Peritoneum (tissue), 1 donor: ENCODE results near the genes MADCAM1, BSG, FGF22 and PALM.

GRCh38 chr19:295543-296159 lies 4.4 kb upstream of the PLPP2 start:
- PRO-cap: no peak

DNA sequence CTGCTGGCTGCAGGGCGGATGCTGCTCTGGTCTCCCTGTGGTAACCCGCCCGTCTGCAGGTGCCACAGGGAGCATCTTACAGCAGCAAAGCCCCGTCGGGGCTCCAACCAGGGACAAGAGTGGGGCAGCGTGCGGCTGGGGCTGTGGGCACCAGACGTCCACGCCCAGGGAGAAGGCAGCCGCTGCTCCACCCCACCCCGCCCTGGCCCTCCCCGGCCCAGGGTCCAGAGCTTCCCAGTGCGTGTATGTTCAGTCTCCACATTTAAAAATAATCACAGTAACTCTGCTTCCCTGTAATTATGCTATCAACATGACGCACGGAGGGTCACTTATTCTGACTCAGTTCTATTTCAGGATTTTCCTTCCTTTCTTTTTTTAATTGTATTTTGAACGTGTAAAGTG lies 16.4 kb upstream of the C2CD4C start:
- PRO-cap: no peak

DNA sequence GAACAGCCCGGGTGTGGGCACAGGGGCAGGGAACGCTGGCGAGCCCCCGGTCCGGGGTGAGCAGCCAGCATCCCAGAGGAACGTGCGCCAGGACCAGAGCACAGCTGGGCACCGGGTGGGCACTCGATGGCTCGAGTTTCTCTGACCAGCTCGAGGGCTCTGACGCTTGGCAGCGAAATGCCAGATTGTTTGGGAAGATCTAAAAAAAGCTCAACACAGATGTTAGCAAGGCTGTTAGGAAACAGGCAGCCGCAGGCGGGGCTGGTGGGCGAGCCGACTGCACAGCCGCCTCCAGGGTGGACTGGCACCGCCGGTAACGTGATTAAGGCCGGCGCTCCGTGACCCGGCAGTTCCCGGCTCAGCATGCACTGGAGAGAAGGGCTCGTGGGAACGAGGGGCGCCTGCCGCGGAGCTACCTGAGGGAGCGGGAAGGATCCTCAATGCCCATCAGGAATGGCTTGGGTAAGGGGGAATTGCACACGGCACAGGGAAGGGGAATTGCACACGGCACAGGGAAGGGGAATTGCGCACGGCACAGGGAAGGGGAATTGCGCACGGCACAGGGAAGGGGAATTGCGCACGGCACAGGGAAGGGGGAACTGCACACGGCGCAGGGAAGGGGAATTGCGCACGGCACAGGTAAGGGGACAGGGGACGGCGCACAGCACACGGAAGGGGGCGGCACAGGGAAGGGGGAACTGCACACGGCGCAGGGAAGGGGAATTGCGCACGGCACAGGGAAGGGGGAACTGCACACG lies 18.2 kb upstream of the C2CD4C start:
- PRO-cap: no peak

GRCh38 chr19:496155-496773 lies at the start of gene MADCAM1:
MADCAM1 (plus strand) TSS chr19:496486.
- PRO-cap: no peak

GRCh38 chr19:532048-532424 lies 476 bp downstream of the CDC34 start:
- PRO-cap: no peak

DNA sequence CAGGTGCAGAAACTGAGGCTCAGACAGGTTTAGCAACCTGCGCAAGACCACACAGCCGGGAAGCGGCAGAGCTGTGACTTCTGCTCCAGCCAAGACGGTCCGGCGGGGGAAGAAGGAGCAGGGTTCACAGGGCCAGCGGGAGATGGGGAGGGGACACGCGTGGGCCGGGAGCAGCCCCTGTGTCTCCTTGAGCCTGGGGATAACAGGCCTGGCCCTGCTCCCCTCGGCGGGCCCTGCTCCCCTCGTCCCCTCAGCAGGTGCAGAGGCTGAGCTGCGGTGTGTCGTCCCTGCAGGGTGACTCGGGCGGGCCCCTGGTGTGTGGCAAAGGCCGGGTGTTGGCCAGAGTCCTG lies 5.5 kb downstream of the GZMM start:
- PRO-cap: no peak

DNA sequence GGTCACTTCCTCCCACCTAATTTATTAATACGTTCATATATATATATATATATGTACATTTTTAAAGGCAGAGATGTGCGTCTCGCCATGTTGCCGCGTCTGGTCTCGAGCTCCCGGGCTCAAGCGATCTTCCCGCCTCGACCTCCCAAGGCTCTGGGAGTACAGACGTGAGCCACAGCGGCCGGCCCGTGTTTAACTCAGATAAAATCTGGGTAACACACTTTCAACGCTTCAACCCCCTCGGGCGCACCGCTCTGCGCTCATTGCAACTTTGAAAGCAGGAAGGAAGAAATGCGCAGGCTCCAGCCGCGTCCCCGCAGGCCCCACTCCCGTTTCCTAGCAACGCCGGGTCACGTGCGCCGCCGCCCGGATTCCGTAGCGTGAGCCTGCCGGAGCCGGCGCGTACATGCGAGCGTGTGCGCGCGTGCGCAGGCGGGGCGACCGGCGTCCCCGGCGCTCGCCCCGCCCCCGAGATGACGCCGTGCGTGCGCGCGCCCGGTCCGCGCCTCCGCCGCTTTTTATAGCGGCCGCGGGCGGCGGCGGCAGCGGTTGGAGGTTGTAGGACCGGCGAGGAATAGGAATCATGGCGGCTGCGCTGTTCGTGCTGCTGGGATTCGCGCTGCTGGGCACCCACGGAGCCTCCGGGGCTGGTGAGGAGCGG lies at the start of gene BSG:
BSG (plus strand) TSS at position 545 of the 661 bp plus-strand sequence.
- PRO-cap: bidirectional peak, plus-strand start at position 545 of the sequence, minus-strand start at position 263 of the sequence

- PRO-cap: no peak
These were observed at the start of gene FGF22 for GRCh38 chr19:639401-640237. FGF22 (plus strand) TSS chr19:639879.

- PRO-cap: no peak
These were observed 8.4 kb downstream of the FGF22 start for GRCh38 chr19:647947-648614.

DNA sequence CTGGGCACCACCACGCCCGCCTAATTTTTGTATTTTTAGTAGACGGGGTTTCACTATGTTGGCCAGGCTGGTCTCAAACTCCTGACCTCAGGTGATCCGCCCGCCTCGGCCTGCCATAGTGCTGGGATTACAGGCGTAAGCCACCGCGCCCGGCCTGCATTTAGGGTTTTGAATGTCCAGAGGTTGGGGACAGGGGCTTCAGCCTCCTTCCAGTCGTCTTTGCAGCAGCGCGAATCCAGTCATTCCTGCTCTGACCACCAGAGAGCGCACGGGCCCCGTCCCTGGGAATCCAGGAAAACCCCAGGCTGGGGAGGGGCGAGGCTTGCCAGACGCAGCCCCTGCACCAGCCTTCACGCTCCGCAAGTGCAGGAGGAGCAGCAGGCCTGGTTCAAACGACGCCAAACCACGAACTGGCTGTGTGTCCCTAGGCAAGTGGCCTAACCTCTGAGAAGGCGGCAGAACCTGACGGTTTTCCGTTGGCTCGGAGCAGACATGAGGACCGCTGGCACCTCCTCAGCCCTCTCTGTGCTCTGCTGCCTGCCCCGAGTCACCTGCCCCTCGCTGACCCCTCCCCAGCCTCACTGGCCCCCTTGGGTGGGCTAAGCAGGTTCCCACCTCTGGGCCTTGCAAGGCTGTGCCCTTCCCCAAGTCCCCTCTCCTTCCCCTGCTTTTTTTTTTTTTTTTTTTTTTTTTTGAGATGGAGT lies 1.9 kb upstream of the RNF126 start:
- PRO-cap: no peak

GRCh38 chr19:680197-680691 lies 4.1 kb downstream of the FSTL3 start:
- PRO-cap: unidirectional peak, minus-strand start at chr19:680379

DNA sequence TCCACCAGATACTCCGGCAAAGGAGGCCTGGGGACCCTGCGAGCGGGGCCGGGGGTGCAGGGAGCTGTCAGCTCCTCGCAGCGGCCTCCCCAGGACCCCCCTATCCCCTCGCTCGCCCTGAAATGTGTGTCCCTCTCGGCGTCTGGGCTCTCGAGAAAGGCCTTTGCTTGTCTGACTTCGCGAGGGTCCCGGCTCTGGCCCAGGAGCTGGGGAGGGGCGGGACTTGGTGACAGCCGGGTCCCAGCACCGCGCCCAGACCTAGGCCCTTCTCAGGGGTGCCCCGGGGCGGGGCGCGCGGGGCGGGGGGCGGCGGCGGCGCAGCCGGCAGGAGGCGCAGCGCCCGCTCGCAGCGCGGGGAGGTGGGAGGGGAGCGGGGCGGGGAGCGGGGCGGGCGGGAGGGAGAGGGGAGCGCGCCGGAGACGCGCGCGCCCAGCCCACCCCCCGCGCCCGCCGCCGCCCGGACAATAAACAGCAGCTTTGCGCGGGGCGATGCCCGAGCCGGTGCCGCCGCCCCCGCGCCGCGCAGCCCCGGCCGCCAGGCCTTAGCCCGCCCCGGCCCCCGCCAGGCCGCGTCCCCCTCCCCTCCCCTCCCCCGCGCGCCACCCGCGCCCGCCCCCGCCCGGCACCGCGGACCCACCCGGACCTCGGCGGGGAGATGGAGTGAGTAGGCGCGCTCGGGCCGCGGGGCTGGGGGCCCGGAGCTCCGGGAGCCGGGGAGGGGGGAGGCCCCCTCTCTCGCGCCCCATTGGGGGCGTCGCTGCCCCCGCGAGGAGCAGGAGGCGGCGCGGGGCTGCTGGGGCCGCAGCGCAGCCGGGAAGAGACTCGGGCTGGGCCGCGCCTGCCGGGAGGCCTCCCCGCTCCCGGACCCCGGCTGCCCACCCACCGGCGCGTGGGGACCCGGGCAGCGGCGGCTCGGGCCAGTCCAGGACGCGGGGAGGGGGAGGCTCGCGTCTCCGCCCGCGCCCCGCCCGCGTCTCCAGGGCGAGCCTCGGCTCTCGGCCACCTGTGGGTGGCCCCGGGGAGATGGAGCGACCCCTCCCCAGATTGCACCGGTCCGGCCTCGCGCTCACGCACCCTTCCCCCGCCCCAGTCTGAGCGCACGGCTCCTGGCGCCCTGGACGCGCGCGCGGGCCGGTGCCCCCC lies at the start of gene PALM:
PALM (plus strand) TSS at position 444 of the 1,143 bp plus-strand sequence.
- PRO-cap: no peak

DNA sequence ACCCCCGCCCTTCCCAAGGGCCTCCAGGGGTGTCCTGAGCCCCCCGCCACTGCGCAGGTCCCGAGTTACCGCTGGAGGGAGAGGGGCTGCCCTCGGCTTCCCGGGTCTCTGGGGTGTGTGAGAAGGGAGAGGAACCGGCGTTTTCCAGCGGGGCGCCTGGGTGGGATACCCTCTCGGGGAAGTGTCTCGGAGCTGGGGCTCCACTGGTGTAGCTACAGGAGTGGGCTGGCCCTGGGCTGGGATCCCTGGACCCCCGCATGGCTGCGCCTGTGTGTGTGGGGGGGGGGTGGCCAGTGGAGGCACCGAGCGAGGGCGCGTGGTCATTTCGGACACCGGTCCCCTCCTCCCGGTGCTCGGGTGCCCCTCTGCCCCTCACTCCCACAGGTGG lies 894 bp downstream of the PALM start:
- PRO-cap: no peak

GRCh38 chr19:743154-743848 lies 7.6 kb upstream of the MISP start:
- PRO-cap: no peak

GRCh38 chr19:768547-768893 lies 17.6 kb downstream of the MISP start:
- PRO-cap: no peak

DNA sequence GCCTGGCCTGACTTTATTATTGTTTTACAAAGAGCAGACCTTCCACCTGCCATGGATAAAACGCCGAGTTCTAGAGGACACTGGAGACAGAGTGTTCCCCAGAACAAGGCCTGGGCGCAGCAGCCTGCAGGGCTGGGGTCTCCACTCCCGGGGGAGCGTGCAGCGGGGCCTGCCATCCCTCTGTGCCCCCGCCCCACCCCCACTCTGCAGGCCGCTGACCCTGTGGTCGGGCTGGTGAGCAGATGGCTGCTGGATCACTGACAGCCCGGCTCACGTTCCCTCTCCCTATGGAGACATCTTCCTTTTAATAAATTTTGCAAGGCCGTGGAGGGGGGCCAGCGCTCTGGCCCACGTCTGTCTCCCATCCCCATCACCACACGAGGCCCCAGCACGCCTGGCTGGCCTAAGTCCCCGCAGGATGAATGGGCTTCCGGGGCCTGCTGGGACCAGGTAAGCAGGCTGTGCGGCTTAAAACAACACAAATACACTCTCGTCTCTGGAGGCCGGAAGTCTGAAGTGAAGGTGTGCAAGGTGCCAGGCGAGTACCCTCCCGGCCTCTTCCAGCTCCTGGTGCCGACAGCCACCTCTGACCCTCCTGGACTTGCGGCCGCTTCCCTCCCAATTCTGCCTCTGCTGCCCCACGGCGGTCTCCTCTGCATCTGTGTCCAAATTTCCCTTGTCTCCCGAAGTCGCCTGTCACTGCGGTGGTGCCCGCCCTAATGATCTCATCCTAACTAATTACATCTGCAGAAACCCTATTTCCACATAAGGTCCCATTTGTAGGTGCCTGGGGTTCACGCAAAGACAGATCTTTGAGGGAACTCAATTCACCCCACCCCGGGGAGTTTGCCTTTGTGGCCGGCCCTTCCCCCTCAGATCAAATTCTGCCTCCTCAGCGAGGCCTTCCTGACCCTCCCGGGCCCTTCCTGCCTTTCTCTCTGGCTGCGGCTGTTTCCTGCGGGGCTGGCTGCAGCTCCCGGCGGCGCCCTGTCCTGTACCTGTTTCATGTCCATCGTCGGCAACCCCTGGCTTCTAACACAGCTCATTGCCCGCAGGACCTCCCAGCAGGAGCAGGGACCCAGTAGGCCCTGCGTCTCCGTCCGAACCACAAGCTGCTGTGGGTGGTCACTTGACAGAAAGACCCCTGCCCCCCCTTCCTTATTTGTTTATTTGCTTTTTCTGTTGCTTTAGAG lies 8.2 kb upstream of the PTBP1 start:
- PRO-cap: no peak

GRCh38 chr19:803471-804490 lies 6.5 kb downstream of the PTBP1 start:
- PRO-cap: no peak

DNA sequence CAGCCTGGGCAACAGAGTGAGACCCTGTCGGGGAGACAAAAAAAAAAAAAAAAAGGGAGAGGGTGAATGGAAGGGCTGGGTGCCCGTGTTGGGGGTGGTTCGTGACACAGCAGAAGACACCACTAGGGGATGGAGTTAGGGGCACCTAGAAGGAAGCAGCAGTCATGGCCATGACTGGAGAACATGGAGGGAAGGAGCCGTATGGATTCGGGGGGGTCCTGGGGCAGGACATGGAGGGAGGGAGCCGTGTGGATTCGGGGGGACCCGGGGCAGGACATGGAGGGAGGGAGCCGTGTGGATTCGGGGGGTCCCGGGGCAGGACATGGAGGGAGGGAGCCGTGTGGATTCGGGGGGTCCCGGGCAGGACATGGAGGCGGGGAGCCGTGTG lies 11.1 kb downstream of the CFD start:
- PRO-cap: no peak

DNA sequence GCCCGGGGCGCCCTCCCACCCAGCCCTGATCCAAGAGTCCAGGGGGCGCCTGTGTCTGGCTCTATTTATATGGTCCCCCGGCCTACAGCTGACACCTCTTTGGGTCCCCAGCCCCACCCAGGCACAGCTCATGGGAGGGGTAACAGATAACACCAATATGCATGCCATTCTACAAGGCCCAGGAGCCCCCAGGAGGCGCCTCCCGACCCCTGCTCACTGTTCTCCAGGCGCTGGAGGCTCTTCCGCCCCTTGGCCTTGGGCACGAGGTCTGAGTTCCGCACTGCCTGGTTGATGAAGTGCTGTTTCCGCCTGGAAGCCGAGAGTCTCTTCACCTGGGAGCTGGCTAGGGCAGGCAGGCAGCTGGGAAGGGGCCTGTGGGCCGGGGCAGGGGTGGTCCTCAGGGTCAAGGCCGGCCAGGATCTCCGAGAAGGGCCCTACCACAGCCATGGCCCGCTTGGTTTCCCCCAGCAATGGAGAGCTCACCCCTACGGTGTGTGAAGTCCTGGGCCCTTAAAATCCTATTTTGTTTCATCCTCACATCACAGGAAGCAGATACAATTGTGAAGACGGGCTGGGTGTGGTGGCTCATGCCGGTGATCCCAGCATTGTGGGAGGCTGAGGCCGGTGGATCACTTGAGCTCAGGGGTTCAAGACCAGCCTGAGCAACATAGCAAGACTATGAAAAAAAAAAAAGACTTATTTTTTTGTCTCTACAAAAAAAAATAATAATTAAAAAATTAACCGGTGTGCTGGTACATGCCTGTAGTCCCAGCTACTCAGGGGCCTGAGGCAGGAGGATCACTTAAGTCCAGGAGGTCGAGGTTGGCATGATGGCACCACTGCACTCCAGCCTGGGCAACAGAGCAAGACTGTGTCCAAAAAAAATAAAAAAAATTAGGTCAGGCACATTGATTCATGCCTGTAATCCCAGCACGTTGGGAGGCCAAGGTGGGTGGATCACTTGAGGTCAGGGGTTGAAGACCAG lies 9.1 kb upstream of the MED16 start:
- PRO-cap: no peak

DNA sequence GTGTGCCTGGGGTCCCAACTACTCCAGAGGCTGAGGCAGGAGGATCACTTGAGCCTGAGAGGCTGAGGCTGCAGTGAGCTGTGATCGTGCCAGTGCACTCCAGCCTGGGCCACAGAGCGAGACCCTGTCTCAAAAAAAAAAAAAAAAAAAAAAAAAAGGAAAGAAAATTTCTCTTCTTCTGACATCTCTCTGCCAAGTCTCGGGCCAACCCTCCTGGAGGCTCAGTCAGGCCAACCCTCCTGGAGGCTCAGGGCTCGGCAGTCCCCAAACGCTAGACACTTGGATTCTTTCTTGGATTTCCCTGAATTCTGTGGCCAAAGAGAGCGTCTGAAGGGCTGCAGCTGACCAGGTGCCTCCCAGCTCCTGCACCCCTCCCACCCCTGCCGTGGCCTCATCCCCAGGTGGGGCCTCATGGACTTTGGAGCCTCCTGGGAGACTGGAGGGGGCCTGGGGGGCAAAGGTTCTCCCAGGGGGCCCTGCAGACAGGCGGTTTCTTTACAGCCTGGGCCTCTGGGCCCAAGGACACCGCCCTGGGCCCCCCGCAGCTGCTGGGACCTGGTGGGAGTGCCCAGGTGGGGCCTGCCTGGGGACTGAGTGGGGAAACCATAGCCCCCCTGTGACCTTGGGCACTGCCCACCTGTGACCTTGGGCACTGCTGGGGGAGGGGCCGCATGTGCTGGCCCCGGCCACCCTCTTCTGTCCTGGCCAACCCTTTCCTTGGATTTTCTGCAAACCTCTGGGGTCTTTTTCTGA lies 26.7 kb downstream of the ARID3A start:
- PRO-cap: no peak